Measurements from ENCODE around the genes S100Z, WDR41, LHFPL2 and BHMT.

DNA sequence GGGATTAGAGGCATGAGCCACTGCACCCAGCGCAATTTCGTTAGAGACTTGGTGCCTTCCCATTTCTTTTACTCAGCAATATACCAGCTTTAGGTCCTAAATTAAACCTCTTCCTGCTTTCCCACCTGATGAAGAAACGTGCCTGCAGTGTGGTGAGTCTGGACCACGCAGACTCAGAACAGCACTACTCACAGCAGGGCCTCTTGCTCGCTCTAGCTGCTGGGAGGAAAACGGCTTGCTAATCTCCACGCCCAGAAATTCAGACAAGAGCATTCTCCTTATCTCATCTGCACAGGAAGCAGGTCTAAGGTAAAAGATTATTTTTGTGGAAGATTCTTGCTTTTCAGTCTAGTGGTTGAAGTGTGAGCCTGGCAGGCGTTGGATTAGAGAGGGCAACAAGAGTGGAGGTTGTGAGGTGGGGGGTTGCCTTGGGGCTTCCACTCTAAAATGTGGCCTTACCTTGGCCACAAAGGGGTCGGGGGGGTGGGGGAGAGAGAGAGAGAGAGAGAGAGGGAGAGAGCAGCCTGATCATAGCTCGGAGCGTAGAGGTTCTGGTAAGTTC is at the start of gene S100Z:
S100Z (plus strand) TSS at position 168 of the 562 bp plus-strand sequence.
- RAMPAGE, long total RNA, result no peak
- RRBS, result no CpG with 5 or more reads among the region's 11 CpGs

- RAMPAGE, long total RNA, result no peak
- RRBS, result no CpG with 5 or more reads among the region's 3 CpGs
These were observed 27.8 kb downstream of the S100Z start for GRCh38 chr5:76877615-76877956.

DNA sequence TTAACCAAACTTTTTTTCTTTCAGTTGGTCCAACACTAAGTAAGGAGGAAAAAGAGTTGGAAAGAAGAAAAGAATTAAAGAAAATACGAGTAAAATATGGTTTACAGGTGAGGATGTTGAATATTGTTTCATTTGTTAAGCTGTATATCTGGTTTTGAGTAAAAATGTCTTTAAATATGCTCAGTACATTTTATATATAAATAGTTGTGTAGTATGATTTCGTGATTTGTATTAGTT is 25.2 kb downstream of the AGGF1 start:
- RAMPAGE, long total RNA, result no peak
- RRBS, result no CpG with 5 or more reads among the region's 2 CpGs

GRCh38 chr5:77180522-77181157 is 29.8 kb upstream of the PDE8B start:
- RAMPAGE, long total RNA, result no peak
- RRBS, result 2% methylated on average over 13 of the region's 36 CpGs

DNA sequence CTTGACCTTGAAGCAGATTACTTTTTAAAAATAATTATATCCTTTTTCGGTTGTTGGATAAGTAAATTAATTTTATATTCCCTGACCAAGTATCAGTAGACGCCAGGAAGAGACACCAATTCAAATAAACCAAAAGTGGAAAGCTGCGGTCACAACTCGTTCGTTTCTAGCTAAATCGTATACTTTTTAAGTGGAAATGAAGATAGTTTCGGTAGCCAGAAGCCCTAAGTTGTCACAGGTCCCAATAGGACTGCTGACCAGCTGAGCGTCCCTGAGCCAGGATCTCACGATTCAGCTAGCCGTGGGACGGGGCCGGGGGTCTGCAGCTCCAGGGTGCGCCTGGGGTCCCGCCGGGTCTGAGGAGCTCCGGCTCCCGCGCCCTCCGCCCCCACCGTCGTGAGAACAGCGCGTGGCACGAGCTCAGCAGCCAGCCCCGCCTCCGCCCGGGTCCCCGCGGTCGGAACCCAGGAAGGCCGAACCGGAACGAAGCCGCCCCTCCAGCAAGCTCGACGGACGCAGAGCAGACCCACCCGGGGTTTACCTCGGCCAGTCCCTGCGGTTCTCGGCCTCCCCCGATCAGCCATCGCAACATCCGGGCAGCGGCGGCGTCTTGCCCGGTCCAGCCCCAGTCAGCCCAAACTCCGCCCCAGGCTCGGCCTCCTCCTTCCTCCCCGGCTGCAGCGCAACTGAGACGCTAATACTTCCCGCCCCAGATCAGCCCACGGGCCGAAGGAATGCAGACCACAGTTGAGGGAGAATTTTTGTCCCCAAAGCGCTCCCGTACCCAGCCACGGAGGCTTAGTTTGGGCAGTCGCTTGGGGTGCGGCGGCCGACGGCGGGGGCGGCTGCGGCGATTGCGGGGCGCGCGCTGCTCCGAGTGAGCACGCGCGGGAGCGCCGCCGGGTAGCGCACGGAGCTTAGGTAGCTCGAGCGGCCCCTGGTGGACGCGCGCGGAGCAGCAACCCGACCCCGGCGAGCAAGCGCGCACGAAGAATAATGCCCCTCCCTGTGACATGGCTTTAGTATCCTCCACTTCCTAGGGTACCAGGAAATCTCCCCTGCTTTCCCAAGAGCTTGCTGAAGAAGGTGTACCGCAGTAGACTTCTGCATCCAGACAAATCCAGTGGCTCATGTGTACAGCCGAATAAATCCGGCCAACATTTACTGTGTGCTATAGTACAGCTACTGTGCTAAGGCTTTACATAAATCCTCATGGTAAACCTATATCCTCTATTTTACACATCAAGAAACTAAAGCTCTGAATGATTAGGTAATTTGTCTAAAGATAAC is at the start of gene WDR41:
WDR41 (minus strand) TSS at position 688 of the 1,290 bp plus-strand sequence.
- RAMPAGE, long total RNA, result no peak
- RRBS, result 2% methylated on average over 46 of the region's 96 CpGs

- RAMPAGE, long total RNA, result no peak
- RRBS, result no CpG with 5 or more reads among the region's 6 CpGs
These were observed 50.2 kb upstream of the OTP start for GRCh38 chr5:77688521-77689246.

GRCh38 chr5:77844060-77844380 is 67.9 kb upstream of the TBCA start:
- RAMPAGE, long total RNA, result no peak
- RRBS, result no CpG with 5 or more reads among the region's 15 CpGs

DNA sequence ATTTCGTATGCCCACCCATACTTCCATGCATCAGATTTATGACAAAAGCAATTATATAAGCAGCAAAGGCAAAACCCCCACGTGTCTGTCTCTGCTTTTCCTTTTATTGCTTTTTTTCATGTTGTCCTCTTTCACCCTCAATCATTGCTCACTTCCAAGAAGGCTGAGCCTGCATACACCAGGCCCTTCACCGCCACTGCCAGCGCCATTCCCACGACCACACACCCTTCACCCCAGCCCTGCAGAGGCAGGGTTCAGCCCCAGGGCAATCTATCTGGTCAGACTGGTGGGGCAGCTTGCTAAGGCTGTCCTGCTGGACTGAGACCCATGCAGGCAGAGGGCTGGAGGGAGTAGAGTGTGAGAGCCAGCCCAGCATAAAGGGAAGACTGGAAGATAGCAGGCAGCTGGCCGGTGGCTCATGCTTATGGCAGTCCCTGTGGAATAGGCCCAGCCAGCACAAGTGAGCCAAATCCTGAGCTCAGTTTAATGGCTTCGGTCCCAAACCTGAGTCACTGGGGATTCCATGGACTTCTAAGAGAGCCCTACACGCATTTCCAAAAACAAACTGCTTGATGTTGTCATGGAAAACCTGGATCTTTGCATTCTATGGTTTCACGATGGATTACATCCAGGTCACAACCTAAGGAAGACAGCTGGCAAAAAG is 143.9 kb downstream of the LHFPL2 start:
- RAMPAGE, long total RNA, result no peak
- RRBS, result no CpG with 5 or more reads among the region's 9 CpGs

GRCh38 chr5:78509104-78509883 is 139.3 kb downstream of the LHFPL2 start:
- RAMPAGE, long total RNA, result no peak
- RRBS, result no CpG with 5 or more reads among the region's 19 CpGs

DNA sequence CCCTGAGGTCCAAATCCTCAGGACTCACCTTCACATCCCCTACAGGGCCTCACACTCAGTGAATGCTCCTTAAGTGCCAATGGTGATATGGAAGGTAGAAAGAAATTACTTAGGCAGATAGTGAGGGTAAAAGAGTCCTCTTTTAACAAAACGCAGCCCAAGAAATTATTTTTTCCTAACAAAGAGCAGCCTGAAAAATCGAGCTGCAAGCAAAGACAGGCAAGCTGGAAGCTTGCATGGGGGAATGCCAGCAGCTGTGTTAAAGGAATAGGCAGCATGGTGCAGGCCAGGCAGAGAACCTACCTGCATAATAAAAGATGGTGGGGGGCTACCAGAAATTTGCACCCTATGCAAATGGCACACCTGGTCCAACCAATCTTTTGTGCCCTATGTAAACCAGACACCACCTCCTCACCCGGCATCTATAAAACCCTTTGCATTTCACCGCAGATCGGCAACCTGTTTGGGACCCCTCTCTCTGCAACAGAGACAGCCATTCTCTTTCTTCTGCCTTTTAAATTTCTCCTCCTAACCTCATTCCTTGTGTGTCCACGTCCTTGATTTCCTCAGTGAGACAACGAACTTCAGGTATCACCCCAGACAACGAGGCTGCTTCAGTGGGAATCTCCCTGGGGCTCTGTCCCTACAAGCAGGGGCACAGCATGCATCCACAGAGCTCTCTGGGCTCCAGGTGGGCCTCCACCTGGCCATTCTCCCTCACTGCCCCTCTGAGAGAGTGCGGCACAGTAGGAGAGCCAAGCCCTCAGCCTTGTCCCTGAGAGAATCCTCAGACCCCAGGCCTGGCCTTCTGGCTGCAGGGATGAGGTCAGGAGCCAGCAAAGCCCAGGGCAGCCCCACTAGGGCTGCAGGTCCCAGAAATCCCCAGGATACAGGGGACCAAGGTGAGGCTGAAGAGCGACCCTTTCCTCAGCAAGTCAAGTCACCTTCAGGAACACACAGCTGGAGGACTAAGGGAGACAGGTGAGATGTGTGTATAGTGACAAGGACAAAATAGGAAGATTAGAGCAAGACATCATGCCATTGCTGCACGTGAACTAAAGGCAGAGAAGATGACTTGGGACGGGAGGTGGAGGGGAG is 105.4 kb downstream of the LHFPL2 start:
- RAMPAGE, long total RNA, result no peak
- RRBS, result no CpG with 5 or more reads among the region's 12 CpGs

- RAMPAGE, long total RNA, result no peak
- RRBS, result no CpG with 5 or more reads among the region's 5 CpGs
These were observed 99.6 kb downstream of the LHFPL2 start for GRCh38 chr5:78548853-78549484.

DNA sequence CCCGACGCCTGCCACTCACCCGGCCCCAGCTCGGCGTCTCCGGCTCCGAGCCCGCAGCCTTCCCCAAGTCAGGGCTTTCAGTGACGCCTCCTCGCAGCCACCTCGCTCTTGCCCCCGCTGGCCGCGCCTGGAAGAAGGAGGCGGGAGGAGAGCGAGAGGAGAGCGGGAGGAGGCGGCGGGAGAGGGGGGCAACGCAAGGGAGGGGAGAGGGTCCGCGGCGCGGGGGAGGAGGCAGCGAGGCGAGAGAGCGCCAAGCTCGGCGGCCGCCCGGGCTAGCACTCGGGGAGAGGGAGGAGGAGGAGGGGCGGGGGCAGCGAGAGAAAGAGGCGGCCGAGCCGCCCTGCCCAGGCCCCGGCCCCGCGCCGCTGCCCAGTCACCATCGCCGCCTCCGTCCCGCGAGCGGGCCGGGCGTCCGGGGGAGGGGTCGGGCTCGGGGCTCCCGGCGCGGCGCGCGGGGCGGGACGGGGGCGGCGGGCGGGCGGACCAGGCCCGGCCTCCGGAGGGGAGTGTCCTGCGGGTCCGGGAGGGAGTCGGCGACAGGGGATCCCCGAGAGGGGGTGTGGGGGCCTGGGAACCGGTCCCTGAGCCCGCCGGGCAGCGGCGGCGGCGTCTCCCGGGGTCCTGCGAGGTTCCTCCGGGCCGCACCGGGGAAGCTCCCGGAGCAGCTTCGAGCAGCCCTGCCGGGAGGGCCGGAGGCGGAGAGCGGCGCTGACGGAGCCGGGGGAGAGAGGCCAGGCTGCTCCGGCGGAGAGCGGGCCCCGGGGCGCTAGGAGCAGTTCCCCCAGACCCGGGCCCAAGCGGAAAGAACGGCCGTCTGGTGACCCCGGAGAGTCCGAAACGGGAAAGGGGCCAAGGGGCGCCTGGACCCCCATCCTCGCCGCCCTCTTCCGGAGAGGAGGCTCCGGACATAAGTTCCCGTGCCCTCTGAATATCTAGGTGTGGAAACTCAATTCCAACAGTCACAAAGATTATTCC is at the start of gene LHFPL2:
LHFPL2 (minus strand) TSS at position 293 of the 975 bp plus-strand sequence.
- RAMPAGE, long total RNA, result no peak
- RRBS, result 2% methylated on average over 44 of the region's 110 CpGs

GRCh38 chr5:78727732-78728562 is 79.4 kb upstream of the LHFPL2 start:
- RAMPAGE, long total RNA, result no peak
- RRBS, result no CpG with 5 or more reads among the region's 6 CpGs

DNA sequence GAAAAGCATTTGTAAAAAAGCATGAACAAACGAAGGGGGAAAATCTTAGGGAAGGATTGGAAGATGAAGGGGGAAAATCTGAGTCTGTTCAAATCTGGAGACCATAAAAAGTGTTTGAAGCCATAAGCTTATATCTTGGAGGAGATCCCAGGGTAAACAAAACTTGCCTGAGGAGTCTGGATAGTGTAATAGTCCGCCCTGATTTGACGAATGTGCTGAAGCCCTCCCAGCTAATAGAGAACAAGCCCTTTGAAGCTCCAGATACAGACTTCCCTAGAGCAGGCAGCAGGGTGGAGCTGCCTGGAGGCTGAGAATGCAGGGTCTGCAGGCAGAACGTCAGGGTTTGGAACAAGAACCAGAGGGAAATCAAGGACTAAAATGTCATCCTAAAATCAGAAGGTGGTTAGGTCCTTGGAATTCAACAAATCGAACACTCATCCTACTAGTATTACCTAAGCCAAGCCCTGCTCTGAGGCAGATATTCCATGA is 117.5 kb upstream of the LHFPL2 start:
- RAMPAGE, long total RNA, result no peak
- RRBS, result no CpG with 5 or more reads among the region's 5 CpGs

- RAMPAGE, long total RNA, result no peak
- RRBS, result no CpG with 5 or more reads among the region's 4 CpGs
These were observed 130.5 kb upstream of the LHFPL2 start for GRCh38 chr5:78778966-78779585.

GRCh38 chr5:78983625-78984415 is 1.3 kb downstream of the ARSB start:
- RAMPAGE, long total RNA, result no peak
- RRBS, result no CpG with 5 or more reads among the region's 15 CpGs

- RAMPAGE, long total RNA, result no peak
- RRBS, result no CpG with 5 or more reads among the region's 9 CpGs
These were observed 7.3 kb downstream of the BHMT2 start for GRCh38 chr5:79076738-79077345.

DNA sequence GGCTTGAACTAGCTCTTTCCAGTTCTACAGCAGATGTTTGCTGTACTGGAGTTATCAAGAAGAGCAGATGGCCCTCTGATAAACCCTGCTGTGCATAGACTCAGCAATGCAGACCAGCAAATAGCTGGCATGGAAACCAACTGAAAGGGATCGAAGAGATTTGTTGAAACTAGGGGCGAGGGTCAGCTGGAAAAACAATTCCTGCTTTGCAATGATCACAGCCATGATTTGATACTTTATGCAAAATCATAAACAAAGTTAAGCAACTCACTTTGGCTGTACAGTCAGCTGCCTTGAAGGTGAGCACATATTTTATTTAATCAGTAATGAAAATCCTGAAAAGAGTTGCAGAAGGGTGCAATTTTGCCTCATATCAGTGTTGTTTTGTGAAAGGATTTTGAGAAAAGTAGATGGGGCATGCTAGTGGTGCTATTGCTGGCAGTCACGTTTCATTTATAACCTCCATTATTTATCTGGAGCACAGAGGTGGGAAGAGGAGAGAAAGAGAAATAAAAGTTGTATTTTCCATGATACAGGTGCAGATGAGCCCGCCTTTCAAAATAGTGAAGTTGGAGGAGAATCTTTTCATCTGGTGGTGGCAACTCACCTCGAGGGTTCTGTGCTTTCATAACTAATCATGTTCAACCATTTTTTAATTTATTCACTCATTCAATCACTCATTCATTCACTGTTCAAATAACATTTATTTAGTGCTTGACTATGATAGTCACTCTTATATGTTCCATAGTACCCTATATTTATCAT is 17.6 kb upstream of the BHMT start:
- RAMPAGE, long total RNA, result no peak
- RRBS, result no CpG with 5 or more reads among the region's 5 CpGs

GRCh38 chr5:79111426-79112108 is at the start of gene BHMT:
BHMT (plus strand) TSS chr5:79111809.
- RAMPAGE, long total RNA, result no peak
- RRBS, result no CpG with 5 or more reads among the region's 34 CpGs

- RAMPAGE, long total RNA, result no peak
- RRBS, result 4% methylated on average over 10 of the region's 57 CpGs
These were observed 736 bp downstream of the HOMER1 start for GRCh38 chr5:79512945-79513850.